SJSA1 (cell line): ENCODE measurements around the genes MS4A1 and PPP1R32.

- RAMPAGE, long total RNA = no peak
Measured at GRCh38 chr11:60455206-60456032, at the start of gene MS4A1. MS4A1 (plus strand) TSS chr11:60455847.

- RAMPAGE, long total RNA = no peak
Measured at GRCh38 chr11:60479033-60479475, 13.5 kb upstream of the MS4A12 start.

- RAMPAGE, long total RNA = no peak
Measured at GRCh38 chr11:60848248-60848456, 6.2 kb downstream of the CCDC86 start.

- RAMPAGE, long total RNA = no peak
Measured at GRCh38 chr11:60854164-60854598, 1.6 kb downstream of the PTGDR2 start.

GRCh38 chr11:60878774-60879272 is 11.5 kb downstream of the ZP1 start:
- RAMPAGE, long total RNA = no peak

- RAMPAGE, long total RNA = no peak
Measured at GRCh38 chr11:60910279-60910676, 3.7 kb upstream of the TMEM109 start.

DNA sequence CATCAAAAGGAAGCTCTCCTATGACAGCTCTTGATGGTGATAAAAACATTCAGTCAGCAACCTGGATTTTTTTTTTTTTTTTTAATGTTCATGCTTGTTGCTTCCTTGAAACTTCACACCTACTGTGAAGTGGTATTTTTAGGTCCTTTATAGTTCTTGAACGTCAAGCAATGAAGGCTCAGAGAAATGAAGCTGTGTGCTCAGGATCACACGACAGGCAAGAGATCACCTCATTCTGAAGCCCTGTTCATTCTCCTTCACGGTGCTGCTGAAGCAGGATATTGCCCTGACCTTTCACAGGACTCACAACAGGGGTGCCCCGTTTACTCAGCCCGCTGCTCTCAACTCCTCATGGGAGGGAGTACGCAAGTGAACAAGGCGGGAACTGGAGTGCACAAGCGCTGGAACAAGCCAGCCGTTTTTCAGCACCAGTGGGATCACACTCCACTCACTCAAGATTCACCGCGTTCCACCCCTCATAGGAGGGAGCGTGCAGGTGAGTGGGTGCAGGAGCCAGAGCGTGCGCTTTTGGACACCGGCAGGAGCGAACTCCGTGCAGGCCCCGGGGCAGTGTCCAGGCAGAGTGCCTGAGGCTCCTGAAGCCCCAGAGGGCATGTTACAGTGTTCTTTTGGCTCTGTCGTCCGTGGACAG is 1.5 kb upstream of the TMEM109 start:
- RAMPAGE, long total RNA = no peak

DNA sequence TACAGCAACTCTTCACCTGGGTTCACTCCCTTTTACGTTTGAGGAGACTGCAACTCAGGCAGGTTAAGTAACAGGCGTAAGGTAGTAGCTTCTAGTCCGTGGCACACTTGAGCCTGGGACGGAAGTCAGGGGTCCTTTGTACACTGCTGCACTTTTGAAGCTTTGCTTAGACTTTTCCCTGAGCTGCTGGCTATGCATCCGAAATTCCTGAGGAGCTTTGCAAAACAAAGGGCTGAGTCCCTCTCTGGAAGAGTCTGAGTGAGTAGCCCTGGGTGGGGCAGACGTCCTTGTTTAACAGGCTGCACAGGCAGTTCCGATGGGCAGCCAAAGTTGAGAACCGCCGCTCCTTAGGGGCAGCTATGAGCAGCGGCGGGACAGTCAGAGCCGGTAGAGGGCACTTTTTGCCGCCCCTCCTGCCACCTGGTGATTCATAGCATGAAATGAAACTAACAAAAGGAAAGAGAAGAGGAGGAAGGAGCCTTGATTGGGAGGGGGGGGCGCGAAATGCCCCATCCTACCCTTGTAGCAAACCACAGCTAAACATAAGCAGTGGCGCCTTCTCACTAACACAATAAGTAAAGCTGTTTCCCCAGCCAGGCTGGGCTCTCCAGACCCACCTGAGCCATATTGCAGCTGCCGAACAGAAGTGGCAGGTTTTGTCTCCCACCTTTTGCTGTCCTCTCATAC is 1.4 kb downstream of the TMEM109 start:
- RAMPAGE, long total RNA = no peak

DNA sequence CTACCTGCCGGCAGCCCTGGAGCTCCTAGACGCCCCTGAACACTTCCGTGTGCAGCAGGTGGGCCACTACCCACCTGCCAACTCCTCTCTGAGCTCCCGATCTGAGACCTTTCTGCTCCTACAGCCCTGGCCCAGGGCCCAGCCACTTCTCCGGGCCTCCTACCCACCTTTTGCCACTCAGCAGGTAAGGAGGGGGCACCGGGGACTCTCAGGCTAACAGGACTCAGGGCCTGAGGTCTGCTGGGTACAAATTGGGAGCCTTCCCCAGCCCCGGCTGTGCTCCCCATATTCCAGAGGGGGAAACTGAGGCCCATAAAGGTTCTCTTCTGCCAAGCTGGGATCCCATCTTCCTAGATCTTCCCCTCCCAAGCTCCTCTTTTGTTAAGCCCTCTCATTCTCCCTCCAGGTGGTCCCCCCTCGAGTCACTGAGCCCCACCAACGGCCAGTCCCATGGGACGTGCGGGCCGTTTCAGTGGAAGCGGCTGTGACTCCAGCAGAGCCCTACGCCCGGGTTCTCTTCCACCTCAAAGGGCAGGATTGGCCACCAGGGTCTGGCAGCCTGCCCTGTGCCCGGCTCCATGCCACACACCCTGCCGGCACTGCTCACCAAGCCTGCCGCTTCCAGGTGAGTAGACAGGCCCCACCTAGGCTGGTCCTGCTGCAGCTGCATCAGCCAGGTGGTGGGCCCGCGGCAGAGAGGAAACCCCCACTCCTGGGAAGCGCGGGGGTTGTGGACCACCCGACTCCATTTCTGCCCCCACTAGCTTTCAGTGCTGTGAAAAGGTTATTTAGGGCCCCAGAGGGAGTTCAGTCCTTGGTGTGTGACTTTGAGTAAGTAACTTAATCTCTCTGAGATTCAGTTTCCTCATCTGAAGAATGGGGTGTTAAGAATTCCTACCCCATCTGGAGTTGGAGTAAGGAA is 3.2 kb downstream of the TMEM132A start:
- RAMPAGE, long total RNA = no peak

DNA sequence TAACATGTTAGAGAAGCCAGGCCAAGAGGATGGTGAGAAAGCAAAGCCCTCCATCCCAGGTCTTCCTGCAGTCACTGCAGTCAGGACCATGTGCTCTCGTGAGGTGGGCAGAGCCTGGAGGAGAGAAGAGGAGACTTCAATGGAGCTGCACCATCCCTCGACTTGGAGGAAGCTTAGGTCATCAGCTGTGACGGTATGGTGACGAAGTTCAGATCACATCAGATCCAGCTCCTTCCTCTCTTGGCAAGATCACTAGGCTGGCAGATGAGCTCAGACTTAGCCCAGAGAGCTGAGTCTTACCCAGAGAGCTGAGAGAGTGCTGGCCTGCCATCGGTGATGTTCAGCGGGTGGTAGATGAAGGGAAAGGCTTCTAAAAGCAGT is 1.7 kb upstream of the SLC15A3 start:
- RAMPAGE, long total RNA = no peak

GRCh38 chr11:60974539-60975123 is 3.2 kb downstream of the CD6 start:
- RAMPAGE, long total RNA = no peak

DNA sequence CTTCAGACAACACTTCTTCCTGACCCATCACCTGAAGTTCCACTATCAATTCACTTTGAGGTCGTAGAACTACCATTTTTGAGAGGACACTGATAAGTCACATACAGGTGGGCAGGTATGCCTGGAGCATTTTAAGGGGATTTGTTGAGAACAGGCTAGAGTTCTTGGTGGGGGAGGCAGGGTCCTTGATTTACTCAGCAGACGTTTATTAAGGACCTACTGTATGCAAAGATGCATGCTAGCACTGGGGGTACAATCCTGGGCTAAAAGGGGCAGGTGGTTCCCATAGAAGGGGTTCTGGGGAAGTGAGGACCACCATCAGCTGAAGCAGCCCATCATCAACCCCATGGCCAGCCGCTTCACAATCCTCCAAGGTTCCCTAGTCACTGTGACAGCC is 35.3 kb downstream of the CD6 start:
- RAMPAGE, long total RNA = no peak

- RAMPAGE, long total RNA = no peak
Measured at GRCh38 chr11:61041926-61042600, 60.2 kb upstream of the CD5 start.

- RAMPAGE, long total RNA = no peak
Measured at GRCh38 chr11:61118418-61118915, 16.2 kb downstream of the CD5 start.

- RAMPAGE, long total RNA = no peak
Measured at GRCh38 chr11:61120431-61121663, 18.6 kb downstream of the CD5 start.

GRCh38 chr11:61126331-61127321 is 24.3 kb downstream of the CD5 start:
- RAMPAGE, long total RNA = no peak

DNA sequence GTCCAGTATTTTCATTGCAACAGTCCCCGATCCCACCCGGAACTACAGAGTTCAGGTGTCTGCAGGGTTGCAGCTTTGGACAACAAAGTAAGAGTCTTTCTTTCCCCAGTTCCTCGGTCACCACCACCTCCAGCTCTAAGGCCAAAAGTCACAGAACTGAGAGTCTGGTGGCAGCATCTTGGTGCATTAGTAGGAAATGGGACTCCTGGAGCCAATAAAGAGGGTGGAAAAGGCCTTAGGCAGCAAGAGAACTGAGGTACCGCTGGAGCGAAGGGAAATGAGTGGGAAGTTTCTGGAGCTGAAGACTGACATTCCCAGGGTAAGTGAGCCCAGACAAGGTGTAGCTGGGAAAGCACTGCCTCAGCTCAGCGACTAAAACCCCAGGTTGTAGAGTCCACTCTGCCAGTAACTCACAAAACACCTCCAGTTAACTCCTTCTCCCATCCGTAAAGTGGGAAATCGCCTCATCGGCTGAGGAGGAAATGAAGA is 913 bp downstream of the VPS37C start:
- RAMPAGE, long total RNA = no peak

DNA sequence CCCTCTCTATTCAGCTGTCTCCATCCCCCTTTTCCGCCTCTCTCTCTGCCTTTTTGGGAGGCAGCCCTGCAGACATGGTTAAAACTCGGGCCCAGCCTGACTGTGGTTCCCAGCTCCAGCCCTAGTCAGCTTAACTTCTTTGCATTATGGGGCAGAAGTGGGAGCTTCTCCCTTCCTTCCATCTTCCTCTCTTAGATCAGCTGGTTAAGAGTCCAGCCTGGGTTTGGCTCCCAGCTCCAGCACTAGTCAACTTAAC is 319 bp downstream of the PGA3 start:
- RAMPAGE, long total RNA = no peak

DNA sequence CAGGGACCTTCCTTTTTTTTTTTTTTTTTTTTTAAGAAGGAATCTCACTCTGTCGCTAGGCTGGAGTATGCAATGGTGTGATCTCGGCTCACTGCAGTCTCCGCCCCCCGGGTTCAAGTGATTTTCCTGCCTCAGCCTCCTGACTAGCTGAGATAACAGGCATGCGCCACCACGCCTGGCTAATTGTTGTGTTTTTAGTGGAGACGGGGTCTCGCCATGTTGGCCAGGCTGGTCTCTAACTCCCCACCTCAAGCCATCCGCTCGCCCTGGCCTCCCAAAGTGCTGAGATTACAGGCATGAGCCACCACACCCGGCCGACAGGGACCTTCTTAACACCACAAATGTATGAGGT is 11.3 kb downstream of the TKFC start:
- RAMPAGE, long total RNA = no peak

- RAMPAGE, long total RNA = no peak
Measured at GRCh38 chr11:61480761-61481655, at the start of gene PPP1R32. PPP1R32 (plus strand) TSS chr11:61481120.